ENCODE measurements around a stretch of chr16.

- PRO-cap = unidirectional peak, minus-strand start at chr16:85753240
Observed at GRCh38 chr16:85752707-85753657, 2.1 kb upstream of the C16orf74 start.

- PRO-cap = no peak
Observed at GRCh38 chr16:85870004-85870641, 28.8 kb upstream of the IRF8 start.

DNA sequence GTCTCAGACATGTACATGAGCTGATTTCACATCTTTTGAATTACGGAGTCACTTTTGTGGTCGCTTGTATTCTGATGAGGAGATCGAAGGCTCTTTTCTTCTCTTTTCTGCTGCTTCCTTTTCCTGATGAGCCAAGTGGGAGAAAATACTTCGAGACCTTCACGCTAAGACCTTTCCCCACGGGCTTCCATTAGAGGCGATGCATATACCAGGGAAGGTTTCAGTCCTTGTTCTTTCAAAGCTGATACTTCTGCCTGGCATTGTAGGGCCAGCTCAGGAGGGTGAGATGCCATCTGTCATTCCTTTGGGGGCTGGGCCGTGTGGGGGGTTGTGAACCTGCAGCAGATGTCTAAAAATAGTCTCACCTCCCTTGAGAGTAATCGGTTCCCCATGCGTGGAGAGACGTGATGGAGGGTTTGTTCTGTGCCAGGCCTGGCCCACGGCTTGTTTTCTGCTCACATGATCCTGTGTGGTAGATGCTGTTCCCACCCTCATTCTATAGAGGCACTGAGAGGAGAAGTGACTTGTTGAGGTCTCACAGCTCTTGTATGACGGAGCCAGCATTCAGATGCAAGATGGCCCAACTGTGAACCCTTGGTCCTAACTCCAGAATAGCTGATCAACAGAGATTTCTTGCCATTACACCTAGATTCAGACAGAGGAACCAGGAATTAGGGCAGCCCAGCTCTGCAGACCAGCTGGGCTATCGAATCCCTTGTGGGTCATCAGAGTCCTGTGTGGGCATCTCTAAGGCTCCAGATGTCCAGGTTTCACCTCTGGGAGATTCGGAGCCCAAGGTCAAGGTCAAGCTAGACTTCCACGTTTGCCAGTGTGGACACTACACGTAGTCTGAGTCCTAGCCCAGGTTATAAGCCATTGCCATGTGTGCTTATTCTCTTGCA, 4.6 kb downstream of the IRF8 start:
- PRO-cap = bidirectional peak, plus-strand start at position 547 of the sequence, minus-strand start at position 262 of the sequence

DNA sequence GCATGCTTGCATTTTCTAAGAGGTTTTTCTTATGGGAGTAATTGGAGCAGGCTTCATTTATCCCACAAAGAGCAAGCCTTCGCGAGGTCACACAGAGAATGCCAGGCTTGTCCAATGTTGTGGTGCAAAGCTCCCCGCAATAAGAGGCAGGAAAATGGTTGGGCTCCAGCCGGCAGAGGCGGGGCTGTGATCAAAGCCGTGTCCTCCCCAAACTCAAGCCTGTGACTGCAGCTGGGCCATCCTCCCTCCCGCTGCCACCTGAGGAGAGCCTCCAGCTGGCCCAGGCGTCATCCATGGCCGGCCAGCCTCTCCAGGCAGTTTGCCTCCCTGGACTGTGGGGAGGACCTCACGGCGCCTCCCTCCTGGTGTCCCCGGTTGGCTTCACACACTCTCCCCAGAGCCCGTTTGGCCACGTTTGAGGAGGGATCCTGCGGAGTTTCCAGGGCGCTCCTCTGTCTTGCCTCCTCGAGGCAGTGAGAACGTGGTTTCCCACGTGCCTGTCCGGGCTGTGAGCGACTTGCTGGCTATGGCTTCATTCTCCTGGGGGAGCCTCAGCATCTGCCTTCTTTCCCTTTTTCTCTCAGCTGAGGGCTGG, 134.1 kb downstream of the IRF8 start:
- PRO-cap = no peak

- PRO-cap = no peak
Observed at GRCh38 chr16:86059804-86060292, 160.9 kb downstream of the IRF8 start.

DNA sequence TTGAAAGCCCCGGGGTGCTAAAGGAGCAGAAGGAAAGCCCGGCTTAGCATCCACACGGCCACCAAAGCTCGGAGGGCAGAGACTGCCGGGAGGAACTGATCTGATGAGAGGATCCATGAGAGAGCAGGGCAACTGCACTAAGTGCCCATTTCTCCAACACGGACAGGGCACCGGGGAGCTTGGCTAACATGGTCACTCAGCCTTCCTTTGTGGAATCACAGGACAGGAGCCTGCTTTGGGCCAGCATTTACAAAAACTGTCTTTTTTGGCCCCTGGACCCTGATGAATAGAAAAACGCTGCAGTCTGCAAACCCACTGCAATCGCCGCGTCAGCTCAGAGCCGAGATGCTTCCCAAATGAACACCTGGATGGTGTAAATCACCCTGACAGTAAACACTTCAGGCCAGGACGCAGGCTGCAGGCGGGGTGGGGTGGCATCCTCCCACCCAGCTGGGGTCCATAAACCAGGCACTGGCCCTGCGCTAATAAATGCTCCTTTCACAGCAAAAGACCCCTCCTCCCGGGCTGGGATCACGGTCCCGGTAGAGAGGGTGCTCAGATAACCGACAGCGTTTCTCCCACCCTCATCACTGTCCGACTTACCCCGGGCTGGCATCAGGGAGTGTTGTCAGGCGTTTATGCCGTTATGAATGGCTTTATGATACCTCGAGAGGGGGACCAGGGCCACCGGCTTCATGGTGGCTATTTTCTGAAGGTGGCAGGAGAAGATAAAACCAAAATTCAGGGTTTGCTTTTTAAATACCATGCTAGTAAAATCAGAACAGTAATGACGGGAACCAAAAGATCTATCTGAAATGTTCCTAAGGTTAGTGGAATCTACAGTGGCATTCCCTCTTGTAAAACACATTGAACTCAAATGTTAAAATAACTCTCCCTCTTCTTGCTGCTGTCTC, 299.6 kb downstream of the IRF8 start:
- PRO-cap = no peak

- PRO-cap = no peak
Observed at GRCh38 chr16:86287802-86288419, 222.4 kb upstream of the FOXF1 start.

DNA sequence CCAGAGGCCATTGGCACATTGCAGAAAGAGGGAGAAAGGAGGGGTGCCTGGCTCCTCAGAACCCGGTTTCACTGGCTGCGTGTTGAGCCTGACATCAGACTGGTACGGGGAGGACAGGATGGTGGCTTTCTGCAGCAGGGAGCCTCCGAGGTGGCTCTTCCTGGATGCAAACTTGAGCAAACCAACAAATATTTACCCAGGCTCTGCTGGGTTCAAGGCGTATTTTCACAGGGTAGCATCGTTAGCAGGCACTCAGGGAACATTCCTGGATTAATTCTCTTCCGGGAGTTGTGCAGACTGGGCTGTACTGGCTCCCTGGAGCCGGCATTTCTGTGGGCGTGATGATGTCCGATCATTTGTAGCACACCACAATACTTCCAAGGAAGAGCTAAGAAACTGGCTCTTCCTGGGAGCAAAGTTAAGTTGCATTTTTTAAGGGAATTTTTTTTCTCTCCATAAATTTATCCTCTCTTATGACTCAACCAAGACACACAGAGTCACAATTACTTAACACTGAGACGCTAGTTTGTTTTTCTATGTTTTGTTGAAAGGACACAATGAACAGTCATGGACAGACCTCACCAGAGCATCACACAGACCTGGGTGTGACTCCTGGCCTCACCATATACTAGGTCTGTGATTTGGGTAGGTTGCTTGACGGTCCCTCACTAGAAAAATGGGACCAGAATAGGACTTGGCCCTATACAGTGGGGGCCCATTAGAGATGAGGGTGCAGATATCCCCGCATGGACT, 211.6 kb upstream of the FOXF1 start:
- PRO-cap = no peak

GRCh38 chr16:86323187-86323561, 187.2 kb upstream of the FOXF1 start:
- PRO-cap = no peak

DNA sequence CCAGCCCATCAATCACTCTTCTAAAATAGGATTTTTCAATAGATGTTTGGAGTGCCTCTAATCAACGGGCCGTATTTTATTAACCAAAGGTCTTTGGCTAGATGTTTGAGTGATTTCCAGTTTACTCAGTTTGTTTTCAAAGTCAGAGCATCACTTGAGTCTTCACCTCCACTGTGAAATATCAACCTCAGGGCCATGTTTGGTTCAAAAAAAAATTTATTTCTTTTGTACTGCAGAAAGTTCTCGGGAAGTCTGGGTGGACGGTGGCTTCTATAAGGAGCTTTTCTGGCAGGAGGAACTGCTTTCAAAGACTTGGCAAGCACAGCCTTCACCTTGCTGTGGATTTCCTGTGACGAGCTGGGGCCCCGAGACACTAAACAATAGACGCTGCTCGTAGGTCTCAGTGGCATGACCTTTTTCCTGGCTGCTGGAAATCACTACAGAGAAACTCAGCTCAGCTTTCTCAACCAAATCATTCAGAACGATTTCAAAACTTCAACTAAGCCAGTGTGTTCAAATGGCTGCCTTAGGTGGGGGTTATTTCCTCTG, 95.1 kb upstream of the FOXF1 start:
- PRO-cap = no peak

DNA sequence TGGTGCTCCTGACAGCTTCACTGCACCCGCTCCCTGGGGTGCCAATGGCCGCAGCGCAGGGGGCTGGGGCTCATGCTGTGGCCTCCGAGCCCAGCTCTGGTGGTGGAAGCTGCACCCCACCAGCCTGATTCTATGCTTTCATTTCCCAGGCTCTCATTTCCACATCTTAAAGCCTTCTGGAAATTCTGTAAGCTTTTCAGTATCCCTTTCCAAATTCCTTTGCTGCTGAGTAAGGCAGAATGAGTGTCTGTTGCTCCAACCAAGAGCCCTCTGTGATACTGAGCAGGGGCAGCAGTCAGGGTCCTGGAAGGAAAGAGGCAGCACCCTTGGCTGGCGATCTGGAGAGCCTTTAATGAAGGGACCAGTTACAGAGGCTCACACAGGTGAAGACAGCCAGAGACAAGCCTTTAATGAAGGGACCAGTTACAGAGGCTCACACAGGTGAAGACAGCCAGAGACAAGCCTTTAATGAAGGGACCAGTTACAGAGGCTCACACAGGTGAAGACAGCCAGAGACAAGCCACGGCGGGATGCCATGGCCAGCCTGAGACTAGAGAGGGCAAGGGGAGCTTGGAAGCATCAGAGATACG, 79.4 kb upstream of the FOXF1 start:
- PRO-cap = no peak

DNA sequence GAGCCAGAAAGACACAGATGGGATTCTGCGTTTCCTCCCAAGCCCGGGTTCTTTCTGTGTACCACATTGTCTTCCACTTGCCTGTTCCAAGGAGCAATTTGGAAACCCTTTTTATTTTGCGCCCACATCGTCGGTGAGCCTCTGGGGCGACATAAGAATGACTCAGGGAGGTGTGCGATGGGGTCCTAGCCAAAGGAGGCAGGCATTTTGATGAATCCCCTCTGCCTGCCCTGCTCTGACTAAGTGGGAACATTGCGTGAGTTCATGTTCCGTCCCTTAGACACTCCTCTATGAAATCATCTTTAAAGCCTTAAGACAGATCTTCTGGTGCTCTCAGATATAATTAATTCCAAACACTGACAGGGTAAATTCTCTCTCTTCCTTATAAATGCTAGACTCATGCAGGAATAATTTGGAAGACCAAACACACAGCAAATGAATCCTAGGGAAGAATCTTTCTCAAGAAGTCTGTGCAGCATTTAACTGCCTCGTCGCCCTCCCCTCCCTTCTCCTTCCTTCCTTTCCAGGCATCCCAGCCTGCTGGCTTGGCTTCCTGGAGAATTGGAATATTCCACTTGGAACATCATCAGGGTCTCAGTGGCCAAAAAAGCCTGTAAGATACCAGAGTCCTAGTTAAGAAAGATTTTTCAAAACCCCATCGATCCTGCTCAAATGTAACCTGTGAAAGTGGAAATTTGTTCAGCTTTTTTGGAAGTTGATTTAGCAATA, 52.6 kb upstream of the FOXF1 start:
- PRO-cap = no peak

DNA sequence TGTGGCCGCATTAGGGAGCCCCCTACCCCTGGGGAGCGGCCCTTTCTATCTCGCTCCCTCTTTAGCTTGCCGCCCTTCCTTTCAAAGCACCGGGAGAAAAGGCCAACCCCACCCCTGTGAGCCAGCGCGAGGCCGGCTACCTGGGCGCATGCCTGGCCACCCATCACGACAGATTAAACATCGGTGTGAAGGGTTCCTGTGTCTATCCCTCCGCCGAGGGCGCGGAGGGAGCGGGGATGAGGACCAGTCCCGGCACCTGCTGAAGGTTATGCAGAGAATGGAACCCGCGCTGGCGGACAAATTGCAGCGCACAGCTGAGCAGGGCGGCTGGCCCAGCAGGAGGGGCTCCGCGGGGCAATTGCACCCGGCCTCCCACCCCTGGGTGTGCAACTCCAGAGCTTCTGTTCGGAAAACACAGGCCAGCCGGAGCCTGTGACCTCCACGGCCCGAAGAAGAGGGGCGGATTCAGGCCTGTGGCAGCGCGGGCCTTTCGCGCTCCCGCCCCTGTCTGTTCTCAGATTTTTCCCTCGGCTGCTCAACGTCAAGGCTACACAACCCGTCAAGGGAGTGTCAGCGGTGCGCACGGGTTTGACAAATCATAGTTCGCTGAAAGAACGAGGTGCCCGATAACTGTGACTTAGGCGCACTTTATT, 15.4 kb upstream of the FOXF1 start:
- PRO-cap = no peak

DNA sequence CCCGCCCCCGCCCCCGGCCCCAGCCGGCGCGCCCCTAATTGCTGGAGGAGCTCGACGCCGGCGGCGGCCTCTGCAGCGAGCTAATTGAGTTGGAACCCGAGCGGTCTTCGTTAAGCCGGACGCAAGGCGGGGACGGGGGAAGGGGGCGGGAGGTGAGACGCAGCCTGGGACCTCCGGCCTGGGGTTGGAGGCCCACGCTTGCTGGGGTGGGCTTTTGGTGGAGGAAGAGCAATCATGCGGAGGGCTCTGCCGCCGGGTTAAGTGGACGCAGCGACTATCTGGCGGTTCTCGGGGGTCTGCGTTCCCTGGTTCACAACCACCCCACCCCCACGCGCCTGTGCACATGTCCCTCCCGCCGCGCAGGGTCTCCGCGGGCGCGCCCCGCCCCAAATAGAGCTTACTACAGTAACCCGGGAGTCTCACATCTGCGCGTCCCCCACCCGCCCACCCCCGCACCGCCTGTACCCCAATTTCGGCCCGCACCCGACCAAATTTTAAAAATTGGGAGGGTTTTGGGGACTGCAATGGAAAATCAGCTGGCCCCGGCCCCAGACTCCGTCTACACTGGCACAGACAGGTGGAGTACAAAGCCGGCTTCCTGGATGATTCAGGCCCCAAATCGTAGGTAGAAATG, 12.6 kb upstream of the FOXF1 start:
- PRO-cap = no peak

- PRO-cap = no peak
Observed at GRCh38 chr16:86498257-86499452, 11.7 kb upstream of the FOXF1 start.

GRCh38 chr16:86502025-86502719, 8.2 kb upstream of the FOXF1 start:
- PRO-cap = no peak

- PRO-cap = no peak
Observed at GRCh38 chr16:86576431-86576764, 2.0 kb upstream of the FOXL1 start.

- PRO-cap = no peak
Observed at GRCh38 chr16:86869444-86870064, 291.2 kb downstream of the FOXL1 start.

DNA sequence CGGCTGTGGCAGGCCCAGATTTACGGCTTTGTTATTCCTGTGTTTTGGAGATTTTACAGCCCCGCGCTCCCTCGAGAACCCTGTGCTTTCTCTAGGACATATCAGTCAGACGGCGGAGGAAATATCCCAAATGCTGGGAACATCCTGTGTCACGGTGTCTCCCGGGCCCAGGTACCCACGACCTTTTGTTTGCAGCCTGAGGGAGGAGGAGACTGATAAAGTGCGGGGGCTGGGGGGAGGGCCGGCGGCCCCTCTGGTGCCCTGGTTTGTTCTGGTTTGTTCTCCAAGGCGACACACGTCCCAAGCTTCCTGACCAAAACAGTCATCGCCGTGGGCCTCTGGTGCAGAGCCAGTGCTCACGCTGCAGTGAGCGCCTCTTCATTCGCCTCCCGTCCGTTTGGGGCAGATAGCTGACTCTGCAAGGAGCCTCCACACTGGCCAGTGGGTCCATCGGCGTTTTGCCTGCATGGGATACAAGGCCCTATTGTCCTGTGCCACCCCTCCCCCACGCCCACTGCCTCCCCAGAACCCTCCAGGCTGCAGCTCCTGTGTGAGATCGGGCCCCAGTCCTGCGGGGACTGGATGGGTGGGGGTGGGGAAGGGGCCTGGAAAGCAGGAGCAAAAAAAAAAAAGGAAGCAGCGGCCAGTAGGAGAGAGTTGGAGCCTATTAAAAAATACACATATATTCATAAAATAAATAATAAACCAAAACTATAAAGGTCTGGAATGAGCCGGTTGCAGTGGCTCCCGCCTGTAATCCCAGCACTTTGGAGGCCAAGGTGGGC, 363.1 kb downstream of the C16orf95 start:
- PRO-cap = no peak

DNA sequence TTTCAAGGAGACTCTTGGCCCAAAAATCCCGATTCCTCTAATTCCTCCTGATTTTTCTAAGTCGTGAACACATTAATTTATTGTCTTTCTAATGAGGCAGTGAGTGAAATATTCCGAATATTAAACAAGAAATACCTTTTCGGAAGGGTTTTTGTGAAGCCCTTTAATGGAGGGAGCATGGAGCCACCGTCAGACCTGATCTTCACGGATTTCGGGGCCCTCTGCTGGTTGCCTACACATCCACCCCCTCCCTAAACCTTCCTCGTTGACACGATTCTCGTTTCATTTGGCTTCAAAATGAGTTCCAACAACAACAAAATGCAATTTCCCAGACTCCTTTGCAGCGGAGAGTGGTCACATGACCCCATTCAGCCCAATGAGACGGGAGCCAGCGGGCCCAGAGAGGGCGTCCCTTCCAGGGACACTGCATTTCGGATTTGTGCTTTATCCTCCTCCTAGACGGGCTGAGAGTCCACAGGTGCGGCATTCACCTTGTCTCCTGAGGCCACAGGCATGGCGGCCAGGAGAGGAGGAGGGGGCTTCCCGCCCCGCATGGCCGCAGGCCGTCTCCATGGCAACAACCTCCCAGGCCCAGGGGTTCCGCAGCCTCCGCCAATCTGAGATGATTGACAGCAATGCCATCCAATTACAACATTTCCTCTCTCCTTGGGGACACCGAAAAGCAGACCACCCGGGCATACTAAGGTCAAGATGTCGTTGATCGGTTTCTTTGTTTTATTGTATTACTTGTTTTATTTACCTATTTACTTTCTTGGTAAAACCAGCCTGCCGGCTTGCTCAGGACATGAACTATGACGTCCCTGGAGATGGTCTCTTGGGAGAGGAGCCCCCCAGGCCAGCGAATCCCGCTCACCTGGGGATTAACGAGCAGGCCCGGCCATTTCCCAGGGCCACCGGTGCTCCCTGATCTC, 259.8 kb downstream of the C16orf95 start:
- PRO-cap = no peak

Measured in SP-49 (cell line).